Liver (tissue), 9 donors: Measurements from ENCODE around the gene DBH.

GRCh38 chr9:133223177-133223702 lies 14.2 kb upstream of the OBP2B start:
- PRO-cap, 5 experiments, result no peak in any of the 5 experiments
- RAMPAGE, long total RNA, 2 experiments, result no peak in any of the 2 experiments
- RRBS, result 67% methylated on average over 6 of the region's 13 CpGs

DNA sequence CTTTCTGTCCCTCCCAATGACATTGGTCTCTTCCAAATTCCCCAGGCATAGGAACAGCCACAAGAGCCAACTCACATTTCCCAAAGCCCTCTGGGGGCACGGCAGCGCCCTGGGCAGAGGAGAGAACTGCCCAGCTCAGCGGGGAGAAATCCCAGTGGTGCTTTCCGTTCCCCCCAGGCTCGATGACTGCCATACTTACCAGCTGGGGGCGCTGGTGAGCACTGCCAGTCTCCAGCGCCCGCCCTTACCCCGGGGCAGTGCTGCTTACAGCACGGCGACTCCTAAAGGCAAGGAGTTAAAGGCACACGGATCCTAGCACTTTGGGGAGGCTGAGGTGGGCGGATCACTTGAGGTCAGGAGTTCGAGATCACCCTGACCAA lies 30.0 kb upstream of the OBP2B start:
- PRO-cap, 5 experiments, result no peak in any of the 5 experiments
- RAMPAGE, long total RNA, 2 experiments, result no peak in any of the 2 experiments
- RRBS, result no CpG with 5 or more reads among the region's 14 CpGs

DNA sequence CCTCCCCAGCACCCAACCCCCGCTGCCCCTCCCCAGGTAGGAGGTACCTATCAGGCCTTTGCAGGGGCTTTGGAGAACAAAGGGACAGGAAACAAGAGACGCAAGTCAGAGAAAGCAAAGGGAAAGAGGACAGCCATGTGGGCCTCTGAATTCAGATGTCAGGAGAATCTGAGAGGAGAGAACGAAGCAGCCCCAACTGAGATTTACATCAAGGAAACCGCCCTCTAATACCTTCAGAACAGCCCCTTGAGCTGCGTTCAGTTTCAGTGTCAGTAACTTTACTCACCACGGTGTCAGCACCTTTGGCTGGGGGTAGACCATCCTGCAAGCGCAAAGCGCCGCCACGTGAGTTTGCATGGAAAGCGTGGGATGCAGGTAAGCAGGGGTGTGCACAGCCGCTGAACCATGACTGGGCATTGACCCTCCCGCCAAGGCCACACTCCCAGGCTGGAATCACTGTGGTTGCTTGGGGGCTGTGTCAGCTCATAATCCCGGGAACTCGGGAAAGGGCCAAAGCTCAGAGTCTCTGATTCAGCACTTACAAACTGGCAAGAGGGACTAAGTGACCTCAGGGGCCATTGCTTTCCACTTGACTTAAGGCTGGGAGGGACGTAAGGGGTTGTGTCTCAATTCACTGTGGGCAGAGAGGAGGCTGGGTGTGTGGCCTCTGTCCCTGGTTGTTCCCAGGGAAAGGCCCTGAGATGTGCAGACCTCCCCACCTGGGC lies 48.9 kb upstream of the OBP2B start:
- PRO-cap, 5 experiments, result no peak in any of the 5 experiments
- RAMPAGE, long total RNA, 2 experiments, result no peak in any of the 2 experiments
- RRBS, result no CpG with 5 or more reads among the region's 16 CpGs

DNA sequence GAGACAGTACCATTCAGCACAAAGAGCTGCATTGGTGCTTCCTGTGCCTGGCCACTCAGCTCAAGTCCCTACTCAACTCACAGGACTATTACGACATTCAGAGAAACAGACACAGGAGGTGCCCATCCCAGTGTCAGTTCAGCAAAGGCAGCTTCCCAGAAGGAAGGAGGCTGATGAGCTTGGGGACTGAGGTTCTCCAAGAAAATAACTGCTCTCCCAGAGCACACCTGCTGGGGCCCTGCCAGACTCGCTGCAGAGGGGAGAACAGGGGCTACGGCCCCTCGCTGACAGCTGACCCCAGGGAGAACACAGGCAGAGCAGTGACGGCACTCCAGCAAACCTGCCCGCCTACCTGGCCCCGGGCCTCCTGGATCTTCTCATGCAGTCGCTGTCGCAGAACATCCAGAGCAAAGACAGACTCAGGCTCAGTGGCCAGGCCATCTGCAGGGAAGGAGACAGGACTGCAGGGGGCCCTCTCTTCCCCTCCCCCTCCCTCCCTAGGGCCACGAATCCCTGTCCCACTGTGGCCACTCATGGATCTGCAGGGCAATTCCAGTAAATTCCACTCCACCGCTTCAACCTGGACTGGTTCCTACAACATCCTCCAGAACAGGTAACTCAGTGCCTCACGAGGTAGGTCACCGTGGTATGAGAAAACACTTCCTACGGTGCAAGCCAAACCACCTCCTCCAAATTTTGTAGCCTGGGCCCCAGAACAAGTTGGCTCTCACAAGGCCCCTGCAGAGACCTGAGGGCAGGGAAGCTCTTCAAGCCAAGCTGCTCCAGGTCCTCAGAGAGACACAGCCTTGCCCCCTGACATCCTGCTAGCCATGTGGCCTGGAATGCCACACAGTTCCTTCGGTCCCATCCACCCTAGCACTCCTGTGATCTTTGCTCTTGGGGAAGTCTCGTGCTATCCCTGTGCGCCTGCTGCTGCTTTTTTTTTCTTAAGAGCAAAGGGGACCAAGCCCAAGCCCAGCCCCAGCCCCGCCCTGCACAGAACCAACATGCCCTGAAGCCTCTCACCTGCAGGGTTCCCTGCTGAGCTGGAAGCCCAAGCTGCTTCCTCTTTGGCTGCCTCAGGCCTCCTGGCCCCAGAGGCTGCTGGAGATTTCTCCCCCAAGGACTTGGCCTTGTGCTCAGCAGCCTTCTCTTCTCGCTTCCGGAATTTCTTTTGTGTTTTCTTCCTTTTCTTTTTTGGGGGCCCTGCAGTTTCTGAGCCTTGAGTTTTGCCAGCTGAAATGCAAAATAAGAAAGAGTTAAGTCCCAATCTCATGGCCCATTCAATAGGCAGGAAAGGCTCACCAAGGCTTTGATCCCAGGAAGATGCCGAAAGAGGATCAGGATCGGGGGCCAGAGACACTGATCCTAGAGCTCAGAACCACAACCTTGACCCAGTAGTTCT lies 2.1 kb downstream of the SURF6 start:
- PRO-cap, 5 experiments, result no peak in any of the 5 experiments
- RAMPAGE, long total RNA, 2 experiments, result no peak in any of the 2 experiments
- RRBS, result no CpG with 5 or more reads among the region's 22 CpGs

- PRO-cap, 5 experiments, result no peak in any of the 5 experiments
- RAMPAGE, long total RNA, 2 experiments, result no peak in any of the 2 experiments
- RRBS, result no CpG with 5 or more reads among the region's 17 CpGs
These were observed 2.1 kb downstream of the RPL7A start for GRCh38 chr9:133349890-133350687.

DNA sequence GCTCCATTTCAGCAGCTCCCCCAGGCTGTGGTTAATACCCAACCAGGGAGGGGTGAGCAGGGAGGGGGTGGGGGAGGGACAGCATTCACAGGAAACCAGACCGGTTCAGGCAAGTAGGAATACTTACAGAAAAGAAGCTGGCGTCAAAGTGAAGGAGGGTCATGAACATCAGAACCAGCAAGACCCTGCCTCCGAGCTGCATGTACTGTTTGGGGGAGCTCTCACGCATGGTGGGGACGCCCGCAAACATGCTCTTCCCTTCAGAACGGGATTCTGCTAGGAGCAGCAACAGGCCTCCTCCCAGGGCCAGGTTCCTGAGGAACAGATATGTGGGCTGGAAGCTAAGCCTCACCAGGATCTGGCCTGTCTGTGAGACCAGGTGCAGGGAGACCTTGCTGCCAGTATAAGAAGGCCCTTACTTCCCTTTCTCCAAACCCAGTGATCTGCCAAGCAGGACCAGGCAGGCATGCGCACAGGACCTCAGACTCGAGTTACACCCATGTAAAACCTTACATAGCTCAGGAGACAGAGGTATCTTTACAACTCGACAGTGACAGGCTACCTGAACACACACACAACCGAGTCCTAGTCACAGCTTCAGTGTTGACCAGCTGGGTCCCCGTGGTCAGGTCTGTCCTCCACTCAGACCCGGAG lies 8.5 kb downstream of the SURF2 start:
- PRO-cap, 5 experiments, result no peak in any of the 5 experiments
- RAMPAGE, long total RNA, 2 experiments, result no peak in any of the 2 experiments
- RRBS, result no CpG with 5 or more reads among the region's 13 CpGs

- PRO-cap, 5 experiments, result peak in 4 of 5 experiments; most common plus-strand start chr9:133370798 (in 4); most common minus-strand start chr9:133370692 (in 1)
- RAMPAGE, long total RNA, 2 experiments, result no peak in any of the 2 experiments
- RRBS, result no CpG with 5 or more reads among the region's 15 CpGs
These were observed 5.3 kb downstream of the SURF4 start for GRCh38 chr9:133370304-133371249.

DNA sequence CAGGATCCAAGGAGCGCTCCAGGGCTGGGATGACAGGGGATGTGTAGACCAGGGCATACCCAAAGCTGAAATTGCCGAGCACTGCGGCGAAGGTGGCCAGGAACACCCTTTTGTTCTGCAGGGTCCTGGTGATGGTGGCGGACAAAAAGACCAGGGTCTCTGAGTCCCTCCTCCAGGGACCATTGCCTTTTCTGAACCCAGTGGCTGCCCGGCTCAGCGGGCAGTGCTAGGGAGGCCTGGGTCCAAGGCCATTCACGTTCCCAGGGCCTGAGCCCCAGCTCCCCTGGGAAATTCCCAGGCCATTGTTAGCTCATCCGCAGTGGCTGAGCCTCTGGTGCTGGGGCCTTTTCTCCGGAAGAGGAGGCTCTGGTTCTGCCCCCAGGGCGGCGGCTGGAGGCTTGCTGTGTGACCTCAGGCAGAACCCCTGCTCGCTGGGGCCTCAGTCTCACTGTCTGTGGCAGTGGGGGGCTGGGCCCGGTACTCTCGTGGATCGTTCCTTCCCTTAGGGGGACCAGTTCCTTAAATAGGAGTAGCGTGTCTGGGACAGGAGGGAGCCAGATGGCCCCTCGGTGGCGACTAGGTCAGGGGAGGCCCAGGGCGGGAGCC lies 504 bp downstream of the SLC2A6 start:
- PRO-cap, 5 experiments, result no peak in any of the 5 experiments
- RAMPAGE, long total RNA, 2 experiments, result no peak in any of the 2 experiments
- RRBS, result 0% methylated on average over 2 of the region's 20 CpGs

- PRO-cap, 5 experiments, result no peak in any of the 5 experiments
- RAMPAGE, long total RNA, 2 experiments, result no peak in any of the 2 experiments
- RRBS, result no CpG with 5 or more reads among the region's 6 CpGs
These were observed 2.3 kb downstream of the MYMK start for GRCh38 chr9:133522444-133522930.

- PRO-cap, 5 experiments, result no peak in any of the 5 experiments
- RAMPAGE, long total RNA, 2 experiments, result no peak in any of the 2 experiments
- RRBS, result no CpG with 5 or more reads among the region's 24 CpGs
These were observed 2.0 kb upstream of the DBH start for GRCh38 chr9:133634027-133634638.

GRCh38 chr9:133636023-133636627 lies at the start of gene DBH:
DBH (plus strand) TSS chr9:133636363.
- PRO-cap, 5 experiments, result no peak in any of the 5 experiments
- RAMPAGE, long total RNA, 2 experiments, result no peak in any of the 2 experiments
- RRBS, result no CpG with 5 or more reads among the region's 15 CpGs

- PRO-cap, 5 experiments, result peak in 1 of 5 experiments; most common minus-strand start chr9:133658289 (in 1)
- RAMPAGE, long total RNA, 2 experiments, result no peak in any of the 2 experiments
- RRBS, result no CpG with 5 or more reads among the region's 7 CpGs
These were observed 21.9 kb downstream of the DBH start for GRCh38 chr9:133658046-133658561.

DNA sequence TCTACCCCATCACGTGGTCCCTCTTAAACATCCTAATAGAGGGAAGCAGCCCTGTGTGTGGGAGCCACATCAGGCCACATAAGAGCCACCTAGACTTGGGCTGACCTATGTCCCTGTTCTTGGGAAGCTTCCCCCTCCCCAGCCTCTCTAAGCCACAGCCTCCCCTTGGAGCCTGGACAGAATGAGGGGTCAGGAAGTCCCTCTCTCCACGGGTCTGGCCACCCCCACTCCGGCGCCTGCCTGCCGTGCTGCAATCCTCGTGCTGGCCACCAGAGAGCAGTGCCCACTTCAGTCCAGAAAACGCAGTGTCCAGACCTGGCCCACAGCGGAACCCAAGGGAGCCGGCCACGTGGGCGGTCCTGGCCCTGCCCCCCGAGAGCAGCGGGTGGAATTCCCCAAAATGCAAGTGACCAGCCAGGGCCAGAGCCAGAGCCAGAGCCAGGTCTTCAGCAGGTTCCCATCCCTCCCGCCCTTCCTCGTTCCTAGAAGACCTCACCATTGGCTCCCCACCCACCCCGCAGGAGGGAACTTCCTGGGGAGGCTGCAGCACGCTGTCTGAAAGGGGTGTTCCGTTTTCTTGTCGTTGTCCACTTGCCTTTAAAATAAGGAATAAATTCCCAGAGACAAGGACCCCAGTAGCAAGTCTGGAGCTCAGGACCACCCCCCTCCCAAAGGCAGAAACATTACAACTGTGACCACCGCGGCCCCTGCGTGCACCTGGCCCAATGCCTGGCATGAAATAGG lies 54.9 kb upstream of the SARDH start:
- PRO-cap, 5 experiments, result no peak in any of the 5 experiments
- RAMPAGE, long total RNA, 2 experiments, result no peak in any of the 2 experiments
- RRBS, result 3% methylated on average over 6 of the region's 22 CpGs

GRCh38 chr9:133805453-133806270 lies 67.5 kb upstream of the SARDH start:
- PRO-cap, 5 experiments, result no peak in any of the 5 experiments
- RAMPAGE, long total RNA, 2 experiments, result no peak in any of the 2 experiments
- RRBS, result no CpG with 5 or more reads among the region's 31 CpGs

GRCh38 chr9:133837637-133838125 lies 99.5 kb upstream of the SARDH start:
- PRO-cap, 5 experiments, result no peak in any of the 5 experiments
- RAMPAGE, long total RNA, 2 experiments, result no peak in any of the 2 experiments
- RRBS, result no CpG with 5 or more reads among the region's 8 CpGs

GRCh38 chr9:133844571-133845918 lies 106.9 kb upstream of the SARDH start:
- PRO-cap, 5 experiments, result peak in 5 of 5 experiments; most common plus-strand start chr9:133845046 (in 5); most common minus-strand start chr9:133845457 (in 3)
- RAMPAGE, long total RNA, 2 experiments, result no peak in any of the 2 experiments
- RRBS, result 8% methylated on average over 4 of the region's 37 CpGs

- PRO-cap, 5 experiments, result no peak in any of the 5 experiments
- RAMPAGE, long total RNA, 2 experiments, result no peak in any of the 2 experiments
- RRBS, result 2% methylated on average over 13 of the region's 30 CpGs
These were observed 648 bp downstream of the VAV2 start for GRCh38 chr9:133991576-133991776.

DNA sequence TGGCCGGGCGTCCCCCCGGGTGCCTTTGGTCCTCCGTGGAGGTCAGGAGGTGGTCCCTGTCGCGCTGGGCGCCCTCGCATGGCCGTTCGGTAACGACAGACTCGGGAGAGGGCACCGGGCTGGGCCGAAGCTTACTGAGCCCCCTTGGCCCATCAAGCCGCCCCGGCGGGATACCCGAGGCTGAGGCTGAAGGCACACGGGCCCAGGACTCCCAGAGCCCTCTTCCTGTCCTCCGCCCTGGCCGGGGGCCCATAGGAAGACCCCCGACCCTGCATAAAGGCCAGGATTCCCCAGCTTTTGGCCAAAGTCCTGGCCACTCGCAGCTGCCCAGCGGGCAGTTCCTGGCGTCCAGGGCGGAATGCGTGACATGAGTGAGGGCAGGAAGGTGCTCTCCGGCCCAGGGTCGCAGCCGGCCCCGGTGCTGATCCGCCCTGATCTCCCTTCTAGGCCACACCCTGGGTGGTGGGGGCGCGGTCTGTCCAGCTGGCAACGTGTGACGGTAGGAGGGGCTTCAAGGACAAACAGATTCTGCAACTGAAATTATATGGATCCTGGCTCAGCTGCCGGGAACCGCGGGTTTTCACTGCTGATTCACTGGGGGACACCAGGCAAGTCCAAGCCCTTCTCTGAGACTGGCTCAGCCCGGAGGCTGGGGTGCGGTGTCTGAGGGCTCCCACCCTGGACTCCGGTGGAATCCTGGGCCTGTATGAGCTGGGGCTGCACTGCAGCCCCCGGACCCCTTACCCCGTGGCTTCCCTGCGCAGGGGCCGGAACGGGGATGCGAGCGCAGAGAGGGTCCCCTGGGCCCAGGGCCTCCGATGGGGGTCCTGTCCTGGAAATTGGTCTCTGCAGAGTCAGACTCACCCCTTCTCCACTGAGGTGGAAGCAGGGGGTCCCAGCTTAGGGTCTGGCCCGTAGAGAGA lies 1.2 kb upstream of the VAV2 start:
- PRO-cap, 5 experiments, result peak in 5 of 5 experiments; most common plus-strand start position 575 of the sequence (in 3); most common minus-strand start position 438 of the sequence (in 4)
- RAMPAGE, long total RNA, 2 experiments, result no peak in any of the 2 experiments
- RRBS, result 5% methylated on average over 22 of the region's 51 CpGs

DNA sequence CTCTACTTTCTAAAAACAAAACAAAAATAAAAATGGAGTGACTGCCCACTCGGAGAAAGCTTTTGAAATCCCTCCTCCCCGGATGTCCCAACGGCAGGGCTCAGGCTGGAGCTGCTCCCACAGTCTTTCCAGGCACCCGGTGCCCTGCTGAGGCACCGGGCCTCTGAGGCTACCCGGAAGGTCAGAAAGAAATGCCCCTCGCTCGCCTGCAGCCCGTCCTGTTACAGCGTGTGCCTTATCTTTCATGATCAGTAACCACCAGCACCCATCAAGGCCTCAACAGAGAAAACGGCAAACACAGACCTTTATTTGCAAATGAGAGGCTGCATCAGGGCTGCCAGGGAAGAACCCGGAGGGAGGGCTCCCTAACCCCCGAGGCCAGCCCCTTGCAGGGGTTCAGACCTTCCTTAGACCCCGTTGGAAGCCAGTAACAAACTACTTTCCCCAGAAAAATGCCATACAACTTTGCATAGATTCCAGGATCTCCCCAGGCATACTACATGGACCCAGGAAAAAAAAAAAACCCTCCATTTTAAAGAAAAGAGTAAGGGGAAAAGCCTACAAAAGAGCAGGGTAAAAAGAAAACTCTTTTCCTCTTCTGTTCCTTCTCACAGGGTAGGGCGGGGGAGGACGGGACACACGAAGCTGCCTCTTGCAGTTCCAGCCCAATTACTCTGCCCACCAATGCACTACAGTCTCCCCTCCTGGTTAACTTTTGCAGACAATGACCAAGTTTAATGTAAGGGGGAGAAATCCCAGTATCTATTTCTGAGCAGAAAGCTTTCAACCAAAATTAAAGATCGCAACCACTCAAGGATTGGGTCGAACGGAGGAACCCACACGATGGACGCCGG lies 1.5 kb downstream of the BRD3 start:
- PRO-cap, 5 experiments, result no peak in any of the 5 experiments
- RAMPAGE, long total RNA, 2 experiments, result no peak in any of the 2 experiments
- RRBS, result 4% methylated on average over 3 of the region's 23 CpGs

GRCh38 chr9:134142140-134142882 lies 6.4 kb downstream of the WDR5 start:
- PRO-cap, 5 experiments, result no peak in any of the 5 experiments
- RAMPAGE, long total RNA, 2 experiments, result no peak in any of the 2 experiments
- RRBS, result no CpG with 5 or more reads among the region's 16 CpGs